Measurements from ENCODE around the gene MRAP2.

DNA sequence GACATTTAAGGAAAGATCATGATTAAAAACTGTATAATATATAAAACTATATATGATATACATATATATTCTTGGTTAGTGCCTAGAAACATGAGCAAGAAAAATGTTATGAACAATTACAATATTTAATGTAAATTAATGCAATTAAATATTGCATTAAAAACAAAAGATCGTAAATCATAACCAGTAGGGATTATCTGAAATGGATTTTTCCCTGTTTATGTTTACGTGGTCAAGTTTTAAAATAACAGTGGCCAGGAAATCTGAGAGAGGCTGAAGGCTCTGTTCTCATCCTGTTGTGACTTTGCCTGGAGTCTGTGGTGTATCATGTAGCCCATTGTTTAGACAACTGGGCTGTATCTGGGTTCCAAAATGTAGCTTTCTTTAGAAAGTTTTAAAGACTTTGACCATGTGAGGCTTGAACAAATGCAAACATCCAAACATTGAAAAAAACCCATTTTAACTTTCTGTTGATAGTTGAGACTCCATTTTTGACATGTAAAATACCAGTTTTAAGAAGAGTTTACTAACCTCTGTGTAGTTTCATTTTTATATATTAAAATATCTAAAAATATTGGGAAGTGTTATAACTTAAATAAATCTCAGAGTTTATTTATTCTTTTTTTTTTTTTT is 2.5 kb downstream of the MYO6 start:
- RAMPAGE, long total RNA: no peak
- RRBS: no CpG with 5 or more reads among the region's 2 CpGs

- RAMPAGE, long total RNA: no peak
- RRBS: 67% methylated on average over 1 of the region's 5 CpGs
Observed at GRCh38 chr6:75775086-75775778, 26.2 kb downstream of the MYO6 start.

GRCh38 chr6:76561045-76561839 is 488.8 kb upstream of the IMPG1 start:
- RAMPAGE, long total RNA: no peak
- RRBS: no CpG with 5 or more reads among the region's 8 CpGs

DNA sequence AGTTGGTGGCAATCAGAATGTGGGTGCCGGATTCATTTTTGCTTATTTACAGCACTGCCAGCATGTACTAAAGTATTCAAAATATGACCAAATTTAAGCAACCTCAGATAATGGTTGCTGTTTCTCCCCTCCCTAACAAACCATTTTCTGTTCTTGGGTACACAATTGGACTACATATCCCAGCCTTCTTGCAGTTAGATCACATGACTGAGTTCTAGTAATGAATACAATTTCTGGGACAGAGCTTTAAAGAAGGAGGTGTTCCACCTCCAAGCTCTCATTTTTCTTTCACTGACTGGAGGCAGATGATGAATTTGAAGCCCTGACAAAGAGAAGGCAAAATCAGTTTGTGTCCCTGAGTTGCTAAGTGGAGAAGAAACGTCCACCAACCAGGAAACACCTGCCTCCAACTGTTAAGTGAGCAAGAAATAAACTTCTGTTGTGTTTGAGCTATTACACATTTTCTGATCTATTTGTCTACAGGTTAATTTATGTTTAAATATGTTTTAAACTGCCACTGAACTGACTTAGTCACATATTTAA is 117.2 kb downstream of the LCA5 start:
- RAMPAGE, long total RNA: no peak
- RRBS: no CpG with 5 or more reads among the region's 2 CpGs

- RAMPAGE, long total RNA: no peak
- RRBS: no CpG with 5 or more reads among the region's 21 CpGs
Observed at GRCh38 chr6:79869425-79869931, 77.9 kb downstream of the ELOVL4 start.

- RAMPAGE, long total RNA: no peak
- RRBS: no CpG with 5 or more reads among the region's 6 CpGs
Observed at GRCh38 chr6:79878111-79878810, 69.1 kb downstream of the ELOVL4 start.

DNA sequence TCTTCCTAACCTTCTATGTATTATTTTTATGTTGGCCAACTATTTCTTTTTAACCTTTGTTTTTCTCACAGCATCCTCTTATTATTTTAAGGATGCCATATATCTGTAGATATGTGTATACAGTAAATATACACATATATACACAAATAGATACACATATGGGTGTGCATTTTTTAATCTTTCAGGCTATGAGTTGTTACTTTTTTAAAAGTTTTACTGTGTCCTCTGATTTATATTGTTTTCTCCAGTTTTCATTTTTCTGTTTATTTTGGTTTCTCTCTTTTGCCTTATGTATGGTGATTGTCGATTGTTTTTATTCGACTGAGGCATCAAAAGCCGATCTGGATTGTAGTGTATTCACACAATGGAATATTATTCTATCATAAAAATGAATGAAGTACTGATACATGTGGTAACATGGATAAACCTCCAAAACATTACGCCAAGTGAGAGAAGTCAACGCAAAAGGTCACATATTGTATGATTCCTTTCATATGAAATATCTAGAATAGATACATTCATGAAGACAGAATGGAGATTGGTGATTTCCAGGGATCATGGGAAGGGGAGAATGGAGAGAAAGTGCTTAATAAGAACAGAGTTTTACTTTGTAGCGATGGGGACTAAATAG is 251.8 kb downstream of the BCKDHB start:
- RAMPAGE, long total RNA: no peak
- RRBS: no CpG with 5 or more reads among the region's 6 CpGs

DNA sequence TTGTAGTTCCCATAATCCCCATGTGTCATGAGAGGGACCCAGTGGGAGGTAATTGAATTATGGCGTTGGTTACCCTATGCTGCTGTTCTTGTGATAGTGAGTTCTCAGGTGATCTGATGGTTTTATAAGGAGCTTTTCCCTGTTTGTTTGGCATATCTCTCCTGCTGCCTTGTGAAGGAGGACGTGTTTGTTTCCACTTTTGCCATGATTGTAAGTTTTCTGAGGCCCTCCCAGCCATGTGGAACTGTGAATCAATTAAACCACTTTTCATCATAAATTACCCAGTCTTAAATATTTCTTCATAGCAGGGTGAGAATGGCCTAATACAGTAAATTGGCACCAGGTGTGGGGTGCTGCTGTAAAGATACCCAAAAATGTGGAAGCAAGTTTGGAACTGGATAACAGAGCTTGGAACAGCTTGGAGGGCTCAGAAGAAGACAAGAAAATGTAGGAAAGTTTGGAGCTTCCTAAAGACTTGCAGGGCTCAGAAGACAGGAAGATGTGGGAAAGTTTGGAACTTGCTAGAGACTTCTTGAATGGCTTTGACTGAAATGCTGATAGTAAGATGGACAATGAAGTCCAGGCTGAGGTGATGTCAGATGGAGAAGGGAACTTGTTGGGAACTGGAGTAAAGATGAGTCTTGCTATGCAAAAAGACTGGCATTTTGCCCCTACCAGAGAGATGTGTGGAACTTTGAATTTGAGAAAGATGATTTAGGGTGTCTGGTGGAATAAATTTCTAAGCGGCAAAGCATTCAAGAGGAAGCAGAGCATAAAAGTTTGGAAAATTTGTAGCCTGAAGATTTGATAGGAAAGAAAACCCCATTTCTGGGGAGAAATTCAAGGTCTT is 288.6 kb downstream of the BCKDHB start:
- RAMPAGE, long total RNA: no peak
- RRBS: no CpG with 5 or more reads among the region's 3 CpGs

GRCh38 chr6:80638516-80639190 is 532.2 kb downstream of the BCKDHB start:
- RAMPAGE, long total RNA: no peak
- RRBS: no CpG with 5 or more reads among the region's 8 CpGs

DNA sequence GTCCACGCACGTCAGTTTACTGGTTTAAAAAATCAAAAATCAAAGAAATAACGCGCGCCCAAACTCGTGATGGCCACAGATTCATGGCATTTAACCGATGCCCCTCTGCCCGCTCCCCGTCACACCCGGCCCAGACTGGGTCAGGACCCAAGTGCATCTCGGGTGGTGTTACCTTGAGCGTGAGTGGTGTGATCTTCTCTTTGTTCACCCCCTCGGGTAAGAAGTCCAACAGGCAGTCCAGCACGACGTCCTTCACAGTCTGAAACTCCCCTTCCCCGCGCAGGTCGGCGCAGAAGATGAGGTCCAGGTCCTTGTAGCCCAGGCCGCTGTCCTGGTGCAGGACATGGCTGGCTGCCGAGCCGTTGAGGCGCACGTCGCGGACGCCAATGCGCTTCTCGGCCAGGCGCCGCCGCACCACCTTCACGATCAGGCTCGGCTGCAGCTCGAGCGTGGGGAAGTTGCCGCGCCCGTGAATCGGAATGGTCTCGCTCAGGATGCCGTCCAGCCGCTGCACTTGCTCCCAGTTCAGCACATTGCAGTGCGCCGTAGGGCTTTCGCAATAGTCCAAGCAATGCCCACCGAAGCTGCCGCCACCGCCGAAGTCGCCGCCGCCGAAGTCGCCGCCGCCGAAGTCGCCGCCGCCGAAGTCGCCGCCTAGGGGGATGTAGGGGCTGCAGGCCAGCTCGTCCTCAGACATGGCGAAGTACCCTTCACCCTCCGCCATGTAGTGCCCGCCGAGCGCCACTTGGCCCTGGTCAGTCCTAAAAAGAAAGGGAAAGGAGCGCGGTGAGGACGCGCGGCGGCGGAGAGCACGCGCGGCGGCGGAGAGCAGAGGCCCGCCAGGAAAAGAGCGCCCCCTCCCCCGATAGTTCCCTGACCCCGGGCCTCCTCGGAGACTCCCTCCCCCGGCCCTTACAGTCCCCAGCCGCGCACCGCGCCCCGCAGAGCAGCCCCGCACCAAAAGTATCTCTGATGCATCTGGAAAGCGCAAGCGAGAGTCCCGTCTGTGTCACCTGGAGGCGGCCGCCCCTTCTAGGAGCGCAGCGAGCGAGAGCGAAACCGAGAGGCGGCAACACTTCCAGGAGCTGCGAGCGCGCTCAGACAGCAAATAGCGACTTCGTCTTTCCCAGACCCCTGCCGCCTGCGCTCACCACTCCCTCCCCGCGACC is 679 bp downstream of the TENT5A start:
- RAMPAGE, long total RNA: no peak
- RRBS: no CpG with 5 or more reads among the region's 114 CpGs

- RAMPAGE, long total RNA: no peak
- RRBS: no CpG with 5 or more reads among the region's 3 CpGs
Observed at GRCh38 chr6:81894377-81894856, 141.9 kb upstream of the TENT5A start.

GRCh38 chr6:82144095-82144759 is 103.3 kb downstream of the IBTK start:
- RAMPAGE, long total RNA: no peak
- RRBS: no CpG with 5 or more reads among the region's 6 CpGs

DNA sequence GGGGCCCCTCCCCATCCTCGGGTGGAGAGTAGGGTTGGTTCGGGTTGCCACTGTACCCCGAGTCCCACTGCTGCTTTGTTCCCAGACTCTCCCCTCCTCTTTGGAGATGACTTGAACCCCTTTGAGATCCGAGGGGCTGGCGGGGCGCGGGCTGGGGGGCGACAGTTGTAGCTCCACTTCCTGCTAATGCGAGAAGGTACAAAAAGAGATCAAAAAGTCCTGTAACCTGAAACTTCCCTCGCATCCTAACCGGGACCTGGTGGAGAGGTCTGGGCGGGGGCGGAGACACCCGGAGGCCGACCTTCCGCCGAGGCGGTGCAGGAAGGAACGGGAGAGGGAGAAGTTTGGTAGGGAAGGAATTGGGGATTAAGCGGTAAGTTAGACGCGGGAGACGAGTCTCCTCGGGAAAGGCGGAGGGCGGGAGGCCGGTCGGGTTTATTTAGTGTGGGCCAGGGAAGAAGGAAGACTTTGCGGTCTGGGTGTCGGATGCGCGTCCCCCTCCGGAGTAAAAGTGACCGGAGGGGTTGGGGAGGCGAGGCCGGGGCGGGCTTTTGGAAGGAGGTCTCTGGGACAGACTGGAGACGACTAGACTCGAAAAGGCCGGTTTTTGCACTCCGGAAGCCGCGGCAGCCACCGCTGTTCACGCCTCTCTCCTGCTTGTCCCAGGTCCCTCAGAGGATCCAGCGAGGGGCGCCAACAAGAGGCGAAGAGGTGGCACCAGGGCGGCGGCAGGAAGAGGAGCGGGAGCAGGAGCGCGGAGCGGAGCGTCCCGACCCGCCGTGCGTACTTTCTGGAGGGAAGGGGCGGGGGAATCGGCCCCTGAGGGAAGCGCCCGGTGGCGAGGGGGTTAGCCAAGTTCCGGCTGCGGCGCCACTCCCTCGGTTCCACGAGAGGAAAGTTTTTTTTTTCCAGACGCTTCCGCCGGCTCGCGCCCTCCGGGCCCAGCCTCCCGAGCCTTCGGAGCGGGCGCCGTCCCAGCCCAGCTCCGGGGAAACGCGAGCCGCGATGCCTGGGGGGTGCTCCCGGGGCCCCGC is 657 bp downstream of the TPBG start:
- RAMPAGE, long total RNA: no peak
- RRBS: 1% methylated on average over 32 of the region's 87 CpGs

DNA sequence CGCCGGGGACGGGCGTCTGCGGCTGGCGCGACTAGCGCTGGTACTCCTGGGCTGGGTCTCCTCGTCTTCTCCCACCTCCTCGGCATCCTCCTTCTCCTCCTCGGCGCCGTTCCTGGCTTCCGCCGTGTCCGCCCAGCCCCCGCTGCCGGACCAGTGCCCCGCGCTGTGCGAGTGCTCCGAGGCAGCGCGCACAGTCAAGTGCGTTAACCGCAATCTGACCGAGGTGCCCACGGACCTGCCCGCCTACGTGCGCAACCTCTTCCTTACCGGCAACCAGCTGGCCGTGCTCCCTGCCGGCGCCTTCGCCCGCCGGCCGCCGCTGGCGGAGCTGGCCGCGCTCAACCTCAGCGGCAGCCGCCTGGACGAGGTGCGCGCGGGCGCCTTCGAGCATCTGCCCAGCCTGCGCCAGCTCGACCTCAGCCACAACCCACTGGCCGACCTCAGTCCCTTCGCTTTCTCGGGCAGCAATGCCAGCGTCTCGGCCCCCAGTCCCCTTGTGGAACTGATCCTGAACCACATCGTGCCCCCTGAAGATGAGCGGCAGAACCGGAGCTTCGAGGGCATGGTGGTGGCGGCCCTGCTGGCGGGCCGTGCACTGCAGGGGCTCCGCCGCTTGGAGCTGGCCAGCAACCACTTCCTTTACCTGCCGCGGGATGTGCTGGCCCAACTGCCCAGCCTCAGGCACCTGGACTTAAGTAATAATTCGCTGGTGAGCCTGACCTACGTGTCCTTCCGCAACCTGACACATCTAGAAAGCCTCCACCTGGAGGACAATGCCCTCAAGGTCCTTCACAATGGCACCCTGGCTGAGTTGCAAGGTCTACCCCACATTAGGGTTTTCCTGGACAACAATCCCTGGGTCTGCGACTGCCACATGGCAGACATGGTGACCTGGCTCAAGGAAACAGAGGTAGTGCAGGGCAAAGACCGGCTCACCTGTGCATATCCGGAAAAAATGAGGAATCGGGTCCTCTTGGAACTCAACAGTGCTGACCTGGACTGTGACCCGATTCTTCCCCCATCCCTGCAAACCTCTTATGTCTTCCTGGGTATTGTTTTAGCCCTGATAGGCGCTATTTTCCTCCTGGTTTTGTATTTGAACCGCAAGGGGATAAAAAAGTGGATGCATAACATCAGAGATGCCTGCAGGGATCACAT is 1.8 kb downstream of the TPBG start:
- RAMPAGE, long total RNA: no peak
- RRBS: no CpG with 5 or more reads among the region's 79 CpGs

- RAMPAGE, long total RNA: no peak
- RRBS: no CpG with 5 or more reads among the region's 3 CpGs
Observed at GRCh38 chr6:83459080-83459347, 28.2 kb upstream of the ME1 start.

DNA sequence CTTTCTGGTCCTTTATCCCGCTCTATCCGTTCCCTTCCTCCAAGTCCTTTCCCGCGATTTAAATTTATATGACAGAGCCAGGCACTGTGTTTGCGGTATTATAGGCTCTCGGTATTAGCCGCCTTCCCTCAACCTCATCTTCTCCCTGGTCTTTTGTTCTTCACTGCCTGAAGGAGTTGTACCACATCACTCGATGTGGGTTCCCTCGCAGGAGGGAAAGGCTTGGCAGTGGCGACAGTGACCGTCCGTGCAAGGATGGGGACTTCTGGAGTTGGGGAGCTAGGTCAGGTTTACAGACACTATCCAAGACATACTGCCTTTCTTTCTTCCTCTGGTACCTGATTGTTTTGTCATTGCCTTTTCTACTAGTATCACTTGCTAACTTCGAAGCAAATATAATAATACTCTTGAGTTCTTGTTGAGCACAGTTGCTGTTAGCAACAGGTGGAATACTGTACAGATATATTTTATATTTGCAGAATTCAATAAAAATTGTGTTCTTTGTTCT is 631 bp downstream of the CYB5R4 start:
- RAMPAGE, long total RNA: no peak
- RRBS: no CpG with 5 or more reads among the region's 13 CpGs

DNA sequence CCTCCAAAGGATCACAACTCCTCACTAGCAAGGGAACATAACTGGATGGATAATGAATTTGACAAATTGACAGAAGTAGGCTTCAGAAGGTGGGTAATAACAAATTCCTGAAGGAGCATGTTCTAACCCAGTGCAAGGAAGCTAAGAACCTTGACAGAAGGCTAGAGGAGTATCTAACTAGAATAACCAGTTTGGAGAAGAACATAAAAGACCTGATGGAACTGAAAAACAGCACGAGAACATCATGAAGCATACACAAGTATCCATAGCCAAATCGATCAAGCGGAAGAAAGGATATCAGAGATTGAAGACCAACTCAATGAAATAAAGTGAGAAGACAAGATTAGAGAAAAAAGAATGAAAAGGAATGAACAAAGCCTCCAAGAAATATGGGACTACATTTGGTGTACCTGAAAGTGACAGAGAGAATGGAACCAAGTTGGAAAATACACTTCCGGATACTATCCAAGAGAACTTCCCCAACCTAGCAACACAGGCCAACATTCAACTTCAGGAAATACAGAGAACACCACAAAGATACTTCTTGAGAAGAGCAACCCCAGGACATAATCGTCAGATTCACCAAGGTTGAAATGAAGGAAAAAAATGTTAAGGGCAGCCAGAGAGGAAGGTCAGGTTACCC is 84.2 kb downstream of the CYB5R4 start:
- RAMPAGE, long total RNA: no peak
- RRBS: no CpG with 5 or more reads among the region's 5 CpGs

DNA sequence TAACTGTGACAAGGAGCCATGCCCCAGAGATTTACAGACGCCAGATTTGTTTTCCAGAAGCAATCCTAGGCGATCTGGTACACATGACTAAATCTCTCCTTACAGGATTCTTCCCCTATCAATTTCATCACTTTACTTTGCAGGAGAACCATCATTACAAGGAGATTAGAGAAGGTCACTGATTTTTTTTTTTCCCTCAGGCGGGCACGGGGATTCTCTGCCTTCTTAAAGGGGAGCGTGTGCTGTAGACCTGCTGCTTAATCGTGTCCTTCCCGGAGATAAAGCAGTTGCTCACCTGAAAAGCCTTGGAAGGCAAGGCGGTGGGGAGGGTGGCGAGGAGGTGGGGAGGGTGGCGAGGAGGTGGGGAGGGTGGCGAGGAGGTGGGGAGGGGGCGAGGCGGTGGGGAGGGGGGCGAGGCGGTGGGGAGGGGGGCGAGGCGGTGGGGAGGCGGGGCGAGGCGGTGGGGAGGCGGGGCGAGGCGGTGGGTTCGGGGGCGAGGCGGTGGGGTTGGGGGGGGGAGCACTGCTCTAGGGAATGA is 14.3 kb upstream of the MRAP2 start:
- RAMPAGE, long total RNA: no peak
- RRBS: no CpG with 5 or more reads among the region's 26 CpGs

GRCh38 chr6:84033487-84033993 is at the start of gene MRAP2:
MRAP2 (plus strand) TSS chr6:84033772.
- RAMPAGE, long total RNA: no peak
- RRBS: 2% methylated on average over 30 of the region's 54 CpGs

- RAMPAGE, long total RNA: no peak
- RRBS: no CpG with 5 or more reads among the region's 11 CpGs
Observed at GRCh38 chr6:84051924-84052971, 18.7 kb downstream of the MRAP2 start.